Occipital lobe (tissue), 2 donors: Measurements from ENCODE around the genes PWP2, KRTAP10-6, KRTAP10-7 and SUMO3.

DNA sequence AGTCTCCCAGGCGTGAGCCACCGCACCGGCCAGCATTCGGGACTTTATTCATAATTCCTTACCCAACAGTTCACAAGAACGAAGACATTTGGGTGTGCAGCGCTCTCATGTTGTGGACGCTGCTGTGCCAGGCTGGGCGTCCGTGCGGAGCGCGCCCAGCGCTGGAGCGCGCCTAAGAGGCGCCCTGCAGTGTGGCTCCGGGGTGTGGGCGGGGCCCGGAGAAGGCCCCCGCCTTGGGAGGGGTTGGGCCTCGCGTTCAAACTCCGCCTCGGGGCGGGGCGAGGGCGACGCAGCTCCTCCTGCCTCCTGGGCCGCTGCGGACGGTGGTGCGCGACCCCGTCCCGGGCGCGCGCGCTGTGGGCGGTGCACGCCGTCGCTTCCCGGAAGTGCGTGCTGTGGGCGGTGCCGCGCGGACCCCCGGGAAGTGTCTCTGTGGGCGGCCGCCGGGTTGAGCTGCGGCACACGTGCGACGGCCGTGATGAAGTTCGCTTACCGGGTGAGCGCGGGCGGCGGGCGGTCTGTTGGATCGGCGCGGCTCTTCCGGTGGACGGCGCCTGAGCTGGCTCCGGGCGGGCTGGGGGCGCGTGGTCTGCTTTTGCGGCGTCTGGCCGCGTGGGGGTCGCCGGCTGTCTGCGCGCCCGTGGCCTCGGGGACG lies at the start of gene PWP2:
Gene PWP2 (plus strand): TSS at position 461 of the 655 bp plus-strand sequence.
- RAMPAGE, long total RNA, result start-site peak on the plus strand centred at position 427 of the sequence, 17 bp wide, 60 and 72 reads in 2 replicates

DNA sequence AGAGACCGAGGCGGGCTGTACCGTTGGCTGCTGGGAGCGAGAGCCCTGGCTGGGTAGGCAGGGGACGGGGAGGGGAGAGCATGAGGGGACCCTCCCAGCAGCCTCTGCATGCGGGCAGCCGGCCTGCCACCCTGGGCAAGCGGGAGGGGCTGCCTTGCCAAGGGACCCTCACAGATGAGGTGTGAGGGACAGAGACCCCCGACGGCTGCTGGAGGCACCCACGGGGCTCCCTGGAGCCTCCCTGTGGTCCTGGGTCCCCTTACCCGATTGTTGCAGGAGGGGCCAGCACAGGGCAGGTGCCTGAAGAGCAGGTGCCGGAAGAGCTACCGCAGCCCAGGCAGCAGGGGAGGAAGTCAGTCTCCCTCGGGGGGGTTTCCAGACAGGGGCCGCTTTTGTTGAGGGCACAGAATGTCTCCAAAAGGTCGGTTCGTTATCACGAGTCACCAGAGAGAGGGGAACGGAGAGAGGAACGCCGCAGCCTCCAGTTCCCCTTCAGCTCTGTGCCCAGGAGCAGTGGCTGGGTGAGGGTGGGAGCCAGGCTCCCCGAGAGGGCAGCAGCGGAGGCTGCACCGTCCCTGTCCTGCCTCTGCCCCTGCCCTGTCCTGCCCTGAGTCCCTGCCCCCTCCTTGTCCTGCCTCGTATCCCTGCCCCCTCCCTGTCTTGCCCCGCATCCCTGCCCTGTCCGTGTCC lies 26.2 kb downstream of the GATD3 start:
- RAMPAGE, long total RNA, result no peak

GRCh38 chr21:44301829-44302291 lies 2.0 kb downstream of the PFKL start:
- RAMPAGE, long total RNA, result no peak

DNA sequence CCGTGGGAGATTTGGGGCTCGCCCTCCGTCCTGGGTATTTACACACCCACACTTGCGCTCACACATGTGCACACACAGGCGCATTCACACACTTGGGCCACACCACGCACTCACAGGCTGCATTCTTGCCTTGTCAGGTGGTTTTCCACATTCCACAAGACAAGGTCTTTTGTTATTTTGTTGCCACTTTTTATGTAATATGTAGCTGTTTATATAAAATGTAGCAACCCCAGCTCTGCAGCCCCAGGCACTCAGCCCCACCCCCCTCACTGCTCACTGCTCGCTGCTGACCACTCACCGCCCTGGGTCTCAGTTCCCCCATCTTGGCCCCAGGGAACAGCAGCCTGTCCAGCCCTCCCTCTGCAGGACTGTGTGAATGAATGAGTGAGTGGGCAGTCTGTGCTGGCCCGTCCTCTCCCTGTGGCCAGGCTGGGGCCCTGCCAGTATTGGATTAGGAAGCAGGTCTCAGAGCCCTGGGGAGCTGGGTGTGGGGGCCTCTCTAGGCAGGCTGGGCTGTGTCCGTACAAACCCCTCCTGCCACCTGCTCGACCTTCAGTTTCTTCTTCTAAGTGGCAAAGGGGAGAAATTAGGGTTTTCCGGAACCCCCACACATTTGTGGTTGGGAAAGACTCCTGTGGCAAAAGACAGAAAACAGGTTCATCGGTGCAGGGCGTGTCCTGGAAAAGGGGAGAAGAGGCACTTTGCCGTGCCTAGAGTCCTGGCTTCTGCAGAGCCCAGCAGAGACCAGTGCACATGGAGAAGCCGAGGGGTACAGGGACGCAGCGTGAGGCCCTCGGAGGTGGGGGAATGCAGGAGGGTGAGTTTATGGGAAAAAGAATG lies 7.7 kb downstream of the PFKL start:
- RAMPAGE, long total RNA, result no peak

DNA sequence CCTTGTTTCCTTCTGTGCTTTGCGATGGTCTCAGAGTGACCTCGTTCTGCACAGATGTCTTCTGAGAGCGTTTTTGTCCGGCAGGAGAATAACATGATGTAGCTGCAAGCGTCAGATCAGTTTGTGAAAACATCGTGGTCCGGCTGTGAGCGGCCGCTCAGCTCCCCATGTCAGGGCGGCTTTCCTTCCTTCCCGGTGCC lies 26.7 kb downstream of the TRPM2 start:
- RAMPAGE, long total RNA, result no peak

- RAMPAGE, long total RNA, result no peak
Observed at GRCh38 chr21:44592304-44592552, at the start of gene KRTAP10-6. KRTAP10-6 (minus strand) TSS chr21:44592505.

DNA sequence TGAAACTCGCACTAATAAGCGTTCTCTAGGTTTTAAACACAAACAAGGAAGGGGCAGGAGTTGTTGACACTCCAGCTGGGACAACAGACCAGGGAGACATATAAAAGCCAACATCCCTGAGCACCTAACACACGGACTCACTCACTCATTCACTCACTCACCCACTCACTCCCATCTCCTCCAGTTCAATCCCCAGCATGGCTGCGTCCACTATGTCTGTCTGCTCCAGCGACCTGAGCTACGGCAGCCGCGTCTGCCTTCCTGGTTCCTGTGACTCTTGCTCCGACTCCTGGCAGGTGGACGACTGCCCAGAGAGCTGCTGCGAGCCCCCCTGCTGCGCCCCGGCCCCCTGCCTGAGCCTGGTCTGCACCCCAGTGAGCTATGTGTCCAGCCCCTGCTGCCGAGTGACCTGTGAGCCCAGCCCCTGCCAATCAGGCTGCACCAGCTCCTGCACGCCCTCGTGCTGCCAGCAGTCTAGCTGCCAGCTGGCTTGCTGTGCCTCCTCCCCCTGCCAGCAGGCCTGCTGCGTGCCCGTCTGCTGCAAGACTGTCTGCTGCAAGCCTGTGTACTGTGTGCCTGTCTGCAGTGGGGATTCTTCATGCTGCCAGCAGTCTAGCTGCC lies at the start of gene KRTAP10-7:
Gene KRTAP10-7 (plus strand): TSS at position 173 of the 621 bp plus-strand sequence.
- RAMPAGE, long total RNA, result no peak

DNA sequence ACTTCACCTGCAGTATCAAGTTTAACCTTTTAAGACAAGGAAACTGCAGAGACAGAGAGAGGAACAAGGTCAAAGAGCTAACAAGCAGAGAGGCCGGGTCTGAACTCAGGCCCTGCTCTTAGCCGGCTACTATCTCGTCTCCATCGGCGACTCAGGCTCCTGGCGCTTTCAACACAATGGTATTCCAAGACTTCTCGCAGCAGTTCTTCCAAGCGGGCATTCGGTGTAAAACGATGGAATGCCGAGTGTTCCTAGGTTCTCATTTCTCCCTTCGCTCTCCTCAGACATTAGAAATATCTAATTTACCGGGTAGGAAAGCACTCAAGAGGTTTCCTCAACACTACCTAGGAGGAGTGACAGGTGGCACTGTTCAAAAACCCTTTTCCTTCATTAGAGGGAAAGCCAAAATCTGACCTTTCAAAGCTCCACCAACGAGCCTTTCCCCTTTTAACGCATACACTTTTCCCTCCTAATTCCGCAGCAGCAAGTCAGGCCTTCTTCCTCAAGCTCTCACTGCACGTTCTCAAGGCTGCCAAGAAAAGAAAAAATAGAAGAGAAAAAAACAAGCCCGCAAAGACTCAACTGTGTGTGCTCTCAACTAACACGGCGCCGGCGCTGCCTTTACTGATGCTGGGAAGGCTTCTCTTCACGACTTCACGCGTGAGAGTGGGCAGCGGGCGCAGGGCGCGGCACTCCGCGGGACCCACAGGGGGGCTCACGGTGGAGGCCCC lies 585 bp downstream of the UBE2G2 start:
- RAMPAGE, long total RNA, result no peak

DNA sequence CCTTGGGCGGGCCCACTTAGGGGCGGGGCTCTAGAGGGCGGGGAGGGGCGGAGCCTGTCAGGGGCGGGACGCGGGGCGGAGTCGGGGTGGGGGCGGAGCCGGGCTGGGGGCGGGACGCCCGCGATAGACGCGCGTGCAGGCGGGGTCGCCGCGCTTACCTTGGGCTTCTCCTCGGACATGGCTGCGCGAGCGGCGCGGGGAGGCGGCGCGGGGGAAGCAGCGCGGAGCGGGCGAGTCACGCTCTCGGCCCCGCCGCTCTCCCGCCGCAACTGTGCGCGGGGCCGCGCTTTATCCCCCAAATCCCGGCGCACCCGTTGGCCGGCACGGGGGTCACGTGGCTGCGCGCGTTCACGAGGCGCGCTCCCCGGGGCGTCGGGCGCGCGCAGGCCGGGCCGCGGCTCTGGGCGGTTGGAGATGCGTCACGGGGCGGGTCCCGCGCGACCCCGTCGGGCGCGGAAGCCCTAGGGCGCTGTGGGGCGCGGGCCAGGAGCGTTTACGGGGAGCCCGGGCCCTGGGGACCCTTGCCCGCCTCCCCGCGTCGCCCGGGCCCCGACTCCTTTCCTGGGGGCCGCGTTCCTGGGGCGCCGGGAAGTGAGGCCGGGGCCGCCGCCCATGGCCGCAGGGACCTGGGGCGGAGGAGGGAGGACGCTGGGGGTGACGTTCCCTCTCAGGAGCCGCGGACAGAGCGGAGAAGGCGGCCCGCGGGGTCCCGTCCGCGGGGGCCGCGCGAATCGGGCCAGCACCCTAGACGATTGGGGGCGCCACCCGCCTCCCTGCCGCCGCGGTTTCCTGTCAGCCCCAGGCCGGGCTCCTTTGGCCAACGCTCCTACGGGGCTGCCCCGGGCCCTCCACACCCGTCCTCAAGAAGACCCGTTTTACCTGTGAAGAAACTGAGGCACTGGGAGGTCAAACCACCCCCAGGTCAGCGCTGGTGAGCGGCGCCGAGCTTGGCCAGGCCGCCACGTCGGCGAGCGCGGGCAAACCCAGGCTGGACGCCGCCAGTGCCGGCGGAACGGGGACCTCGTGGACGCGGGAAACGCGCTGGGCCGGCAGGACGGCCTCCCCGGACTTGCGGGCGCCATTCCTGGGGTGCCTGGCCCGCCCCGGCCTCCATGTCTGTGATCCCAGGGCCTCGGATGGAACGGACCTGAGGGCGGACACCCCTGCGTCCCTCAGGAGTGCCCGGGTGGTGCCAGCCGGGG lies at the start of gene SUMO3:
Gene SUMO3 (minus strand): TSS at position 273 of the 1,202 bp plus-strand sequence.
- RAMPAGE, long total RNA, result start-site peak on the minus strand centred at position 232 of the sequence, 91 bp wide, 669 and 393 reads in 2 replicates

DNA sequence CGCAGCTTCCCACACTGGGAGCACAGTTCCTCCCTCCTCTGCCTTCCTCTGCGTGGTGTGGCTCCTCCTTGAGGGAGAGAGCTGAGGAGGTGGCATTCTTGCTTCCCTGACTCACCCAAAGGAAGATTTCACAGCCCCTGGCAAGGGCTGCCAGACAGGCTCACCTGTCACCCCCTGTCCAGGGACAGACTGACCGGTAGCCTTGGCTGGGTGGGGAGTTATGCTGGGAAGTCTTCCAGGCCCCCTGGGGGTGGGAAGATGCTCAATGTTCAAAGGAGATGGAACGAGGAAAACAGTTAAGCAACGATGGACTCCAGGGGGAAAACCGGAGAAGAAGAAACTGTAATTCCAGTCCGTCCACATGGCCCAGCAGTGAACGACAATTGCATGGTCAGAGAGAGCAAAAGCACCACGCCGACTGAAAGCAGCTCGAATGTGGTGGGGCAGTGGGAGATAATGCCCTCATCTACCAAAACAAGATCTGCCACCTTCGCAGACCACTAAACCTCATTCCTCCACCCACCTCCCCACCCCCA lies 7.4 kb upstream of the ITGB2 start:
- RAMPAGE, long total RNA, result no peak

GRCh38 chr21:45014354-45015222 lies 59.8 kb upstream of the ADARB1 start:
- RAMPAGE, long total RNA, result no peak

GRCh38 chr21:45126070-45126755 lies 51.8 kb downstream of the ADARB1 start:
- RAMPAGE, long total RNA, result no peak

DNA sequence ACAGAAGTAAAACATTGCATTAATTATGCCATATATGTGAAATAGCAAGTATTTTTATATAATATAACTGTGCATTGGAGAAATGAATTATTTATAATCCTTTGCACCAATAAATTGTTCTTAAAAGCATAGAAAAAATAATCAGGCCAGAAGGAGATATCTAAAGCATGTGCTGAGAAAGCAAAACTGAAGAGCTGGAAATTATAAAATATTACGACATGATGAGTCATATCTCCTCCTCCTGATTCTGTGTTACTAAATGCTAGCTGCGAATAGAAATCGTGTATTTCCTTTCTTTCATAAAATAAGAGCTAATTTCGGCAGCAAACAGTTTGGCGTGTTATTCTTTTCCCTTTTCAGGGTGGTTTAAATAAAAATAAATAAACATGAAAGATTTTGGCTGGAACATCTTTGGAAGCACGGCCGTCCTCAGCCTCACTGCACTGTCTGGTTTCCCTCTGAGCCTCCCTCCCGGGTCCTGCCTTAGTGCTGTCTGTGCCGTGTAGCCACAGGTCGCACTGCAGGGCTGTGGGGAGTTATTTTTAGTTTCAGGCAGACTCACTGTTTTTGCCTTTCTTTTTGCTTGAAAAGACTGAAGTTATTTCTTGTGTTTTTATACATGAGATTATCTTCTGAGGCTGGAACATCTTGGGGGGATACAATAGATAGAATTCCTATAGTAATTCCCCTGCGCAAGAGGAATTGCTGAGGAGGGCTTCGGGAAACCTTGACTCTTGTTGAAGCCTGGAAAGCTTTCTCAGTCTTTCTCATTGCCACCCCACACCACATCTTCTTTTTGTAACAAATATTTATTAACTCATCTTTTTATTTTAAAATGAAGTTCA lies 56.1 kb downstream of the ADARB1 start:
- RAMPAGE, long total RNA, result no peak

DNA sequence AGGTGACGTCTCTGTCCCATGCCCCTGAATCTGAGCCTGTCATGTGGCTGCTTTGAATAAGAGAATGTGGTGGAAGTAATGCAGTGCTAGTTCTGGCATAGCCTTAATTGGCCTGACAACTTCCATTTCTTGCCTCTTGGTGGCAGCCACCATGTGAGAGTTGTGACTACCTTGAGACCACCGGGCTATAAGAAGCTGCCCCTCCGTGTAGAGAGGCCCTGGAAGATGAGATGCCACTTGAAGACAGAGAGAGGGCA lies 95.4 kb downstream of the POFUT2 start:
- RAMPAGE, long total RNA, result no peak

DNA sequence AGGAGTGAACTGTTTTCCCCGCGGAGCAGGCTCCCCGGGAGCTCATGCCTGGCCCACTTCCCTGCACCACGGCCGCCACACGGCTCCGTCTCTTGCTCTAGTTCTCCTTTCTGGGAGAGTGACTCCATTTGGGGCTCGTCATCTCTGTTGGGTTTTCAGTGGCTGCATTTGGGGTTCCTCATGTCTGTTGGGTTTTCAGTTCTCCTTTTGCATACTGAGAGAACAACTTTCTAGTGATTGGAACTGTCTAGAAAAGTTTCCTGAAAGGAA lies 77.8 kb downstream of the POFUT2 start:
- RAMPAGE, long total RNA, result no peak

DNA sequence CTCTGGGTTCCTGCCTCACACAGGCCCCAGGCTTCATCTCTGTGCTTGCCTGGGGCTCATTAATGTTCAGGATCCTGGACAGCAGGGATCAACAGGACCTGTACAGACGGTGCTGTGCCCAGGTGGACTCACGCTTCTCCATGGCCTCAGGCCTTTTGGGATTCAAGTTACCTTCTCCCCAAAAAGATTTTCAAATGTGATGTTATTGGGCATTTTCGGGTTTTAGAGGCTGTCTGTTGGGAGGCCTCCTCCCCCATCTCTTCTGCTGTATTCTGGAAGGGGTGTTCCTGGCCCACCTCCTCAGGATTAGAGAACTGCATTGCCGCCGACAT lies 36.3 kb downstream of the POFUT2 start:
- RAMPAGE, long total RNA, result no peak

DNA sequence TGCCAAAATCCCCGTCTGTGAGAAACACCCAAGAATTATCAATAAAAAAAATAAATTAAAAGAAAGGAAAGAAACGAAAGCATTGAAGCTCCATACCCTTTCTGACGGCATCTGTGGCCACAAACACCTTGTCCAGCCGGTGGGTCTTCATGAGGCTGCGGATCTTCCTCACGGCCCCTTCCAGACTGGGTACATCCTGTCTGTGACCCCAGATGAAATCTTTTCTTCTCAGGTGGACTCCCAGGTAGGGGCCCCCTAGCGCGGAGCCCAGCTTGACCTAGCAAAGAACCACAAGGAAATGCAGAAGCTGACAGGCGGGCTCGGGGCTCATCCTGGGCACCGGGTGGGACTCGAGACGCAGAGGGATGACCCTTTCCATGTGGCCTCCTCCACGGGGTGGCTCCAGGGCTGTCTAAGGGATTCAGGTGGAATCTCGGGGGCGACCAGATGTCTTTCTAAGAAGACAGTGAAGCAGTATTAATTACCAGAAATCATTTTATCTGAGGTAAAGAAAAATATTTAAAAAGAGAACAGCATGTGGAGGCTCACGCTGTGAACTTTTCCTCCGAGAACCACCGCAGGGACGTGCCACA lies 17.9 kb downstream of the POFUT2 start:
- RAMPAGE, long total RNA, result no peak

- RAMPAGE, long total RNA, result no peak
Observed at GRCh38 chr21:45286553-45287388, 924 bp downstream of the POFUT2 start.

- RAMPAGE, long total RNA, result no peak
Observed at GRCh38 chr21:45366734-45367650, 38.0 kb upstream of the COL18A1 start.

DNA sequence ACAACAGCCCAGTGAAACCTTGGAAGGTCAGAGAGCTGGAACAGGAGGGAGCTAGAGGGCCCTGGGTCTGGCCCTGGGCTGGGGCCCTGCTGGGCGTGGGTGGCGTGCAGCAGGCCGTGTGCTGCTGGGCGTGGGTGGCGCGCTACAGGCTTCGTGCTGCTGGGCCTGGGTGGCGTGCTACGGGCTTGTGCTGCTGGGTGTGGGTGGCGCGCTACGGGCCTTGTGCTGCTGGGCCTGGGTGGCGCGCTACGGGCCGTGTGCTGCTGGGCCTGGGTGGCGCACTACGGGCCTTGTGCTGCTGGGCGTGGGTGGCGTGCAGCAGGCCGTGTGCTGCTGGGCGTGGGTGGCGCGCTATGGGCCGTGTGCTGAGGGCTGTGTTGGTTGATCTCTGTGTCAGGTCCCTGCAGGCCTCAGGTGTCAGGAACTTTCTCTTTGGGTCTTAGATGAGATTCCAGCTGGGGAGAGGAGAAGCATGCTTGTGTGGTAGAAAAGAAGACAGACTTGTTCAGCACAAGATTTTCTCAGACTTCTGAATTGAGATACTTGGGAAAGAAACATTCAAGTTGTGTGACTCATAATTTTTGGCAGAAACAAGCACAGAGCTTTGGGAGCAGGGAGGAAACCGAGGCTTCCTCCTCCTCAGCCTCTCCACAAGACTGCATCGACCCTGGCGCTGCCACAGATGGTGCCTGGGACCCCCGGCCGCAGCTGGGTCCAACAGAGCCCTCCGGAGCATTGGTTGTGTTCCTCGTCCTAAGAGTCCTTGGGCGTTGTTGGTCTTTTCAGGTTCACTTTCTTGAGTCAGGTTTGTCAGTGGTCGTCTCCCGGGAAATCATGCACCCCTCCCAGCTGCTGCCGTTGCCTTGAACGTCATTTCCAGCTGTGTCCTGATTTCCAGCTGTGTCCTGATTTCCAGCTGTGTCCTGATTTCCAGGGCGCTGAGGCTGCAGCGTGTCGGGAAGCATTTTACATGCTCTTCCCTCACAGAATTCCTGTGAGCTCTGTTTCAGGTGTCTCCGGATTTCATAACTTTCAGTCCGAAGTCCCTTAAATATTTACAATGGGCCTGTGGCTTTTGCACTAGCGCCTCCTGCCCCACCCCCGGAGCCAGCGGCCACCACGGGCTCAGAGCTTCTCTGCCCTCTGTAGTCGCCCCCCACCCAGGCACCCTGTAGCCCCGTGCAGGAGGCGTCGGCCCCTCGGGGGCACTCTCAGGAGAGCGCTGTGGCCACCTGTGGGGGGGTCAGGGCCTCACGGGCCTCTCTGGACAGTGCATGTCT lies 66.3 kb downstream of the COL18A1 start:
- RAMPAGE, long total RNA, result no peak